H4 (cell line): ENCODE measurements around a stretch of chr2.

DNA sequence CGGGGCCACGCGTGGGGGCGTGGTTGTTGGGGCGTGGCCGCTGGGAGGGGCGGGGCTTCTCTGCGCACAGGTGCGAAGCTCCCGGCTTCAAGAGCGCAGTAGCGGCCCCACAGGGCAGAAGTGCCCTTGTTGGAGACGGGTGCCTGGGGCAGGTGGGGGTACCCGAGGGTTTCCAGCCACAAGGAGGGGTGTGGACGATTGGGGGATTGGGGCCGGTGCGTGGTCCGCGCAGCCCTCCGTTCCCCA lies 17.3 kb upstream of the BOK start:
- RAMPAGE, long total RNA, result no peak

- RAMPAGE, long total RNA, result no peak
These were observed 3.5 kb downstream of the BOK start for GRCh38 chr2:241561670-241562753.

- RAMPAGE, long total RNA, result no peak
These were observed 13.7 kb downstream of the BOK start for GRCh38 chr2:241572162-241572742.

- RAMPAGE, long total RNA, result no peak
These were observed 19.3 kb downstream of the THAP4 start for GRCh38 chr2:241617261-241618383.

- RAMPAGE, long total RNA, result no peak
These were observed 21.6 kb downstream of the DTYMK start for GRCh38 chr2:241664910-241665483.

DNA sequence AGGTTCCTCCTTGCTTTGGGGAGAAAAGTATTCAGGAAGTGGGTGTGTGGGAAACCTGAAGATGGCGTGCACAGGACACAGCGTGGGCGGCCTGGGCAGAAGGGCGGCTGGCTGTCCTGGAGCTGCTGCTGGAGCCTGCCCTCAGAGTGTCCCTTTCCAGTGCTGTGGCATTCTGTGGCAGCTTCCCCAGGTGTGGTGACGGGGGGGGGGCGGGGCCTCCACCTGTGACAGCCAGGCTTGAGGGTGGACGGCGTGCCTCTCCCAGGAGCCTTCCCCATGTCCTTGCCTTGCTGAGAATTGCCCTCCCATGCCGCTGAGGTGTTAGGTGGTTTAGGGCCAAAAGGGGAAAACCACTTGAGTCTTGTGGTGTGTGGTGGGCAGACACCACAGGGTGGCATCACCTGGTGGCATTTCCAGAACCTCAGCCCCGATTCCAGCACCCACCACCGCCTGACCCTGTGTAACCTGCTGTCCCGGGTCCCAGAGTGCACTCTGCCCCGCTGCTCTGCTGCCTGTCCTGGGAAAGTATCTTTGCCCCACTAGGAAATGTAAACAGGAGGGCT lies 13.7 kb downstream of the DTYMK start:
- RAMPAGE, long total RNA, result no peak

GRCh38 chr2:241675983-241676461 lies 10.6 kb downstream of the DTYMK start:
- RAMPAGE, long total RNA, result no peak

DNA sequence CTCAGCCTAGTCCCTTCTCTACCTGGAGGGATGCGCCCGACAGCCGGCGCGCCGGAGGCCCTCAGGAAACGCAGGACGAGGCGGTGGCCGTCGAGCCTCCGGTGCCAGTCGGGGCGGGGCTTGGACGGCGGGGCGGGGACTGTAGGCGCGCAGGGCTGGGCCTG lies 176 bp upstream of the D2HGDH start:
- RAMPAGE, long total RNA, result no peak

DNA sequence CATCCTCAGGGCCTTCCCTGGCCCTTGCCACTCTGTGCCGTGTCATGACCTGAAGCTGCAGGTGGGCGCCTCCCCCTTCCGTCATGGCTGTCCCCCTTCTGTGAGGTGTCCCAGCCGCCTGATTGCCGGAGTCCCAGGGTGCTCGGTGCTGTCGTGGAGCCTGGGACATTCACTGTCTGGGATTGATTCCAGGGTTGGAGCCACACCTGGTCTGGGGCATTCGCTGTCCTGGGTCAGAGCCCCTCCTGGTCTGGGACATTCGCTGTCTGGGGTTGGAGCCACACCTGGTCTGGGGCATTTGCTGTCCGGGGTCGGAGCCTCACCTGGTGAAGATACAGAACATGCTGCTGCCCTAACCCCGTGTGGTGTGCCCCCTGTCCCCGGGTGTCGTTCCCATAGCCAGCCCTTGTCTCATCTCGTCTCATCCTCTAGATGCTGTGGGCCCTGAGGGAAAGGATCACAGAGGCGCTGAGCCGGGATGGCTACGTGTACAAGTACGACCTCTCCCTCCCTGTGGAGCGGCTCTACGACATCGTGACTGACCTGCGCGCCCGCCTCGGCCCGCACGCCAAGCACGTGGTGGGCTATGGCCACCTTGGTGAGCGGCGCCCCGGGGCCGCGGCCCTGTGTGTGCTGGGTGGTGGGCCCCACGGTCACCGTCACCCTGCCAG lies 21.1 kb upstream of the GAL3ST2 start:
- RAMPAGE, long total RNA, result no peak

DNA sequence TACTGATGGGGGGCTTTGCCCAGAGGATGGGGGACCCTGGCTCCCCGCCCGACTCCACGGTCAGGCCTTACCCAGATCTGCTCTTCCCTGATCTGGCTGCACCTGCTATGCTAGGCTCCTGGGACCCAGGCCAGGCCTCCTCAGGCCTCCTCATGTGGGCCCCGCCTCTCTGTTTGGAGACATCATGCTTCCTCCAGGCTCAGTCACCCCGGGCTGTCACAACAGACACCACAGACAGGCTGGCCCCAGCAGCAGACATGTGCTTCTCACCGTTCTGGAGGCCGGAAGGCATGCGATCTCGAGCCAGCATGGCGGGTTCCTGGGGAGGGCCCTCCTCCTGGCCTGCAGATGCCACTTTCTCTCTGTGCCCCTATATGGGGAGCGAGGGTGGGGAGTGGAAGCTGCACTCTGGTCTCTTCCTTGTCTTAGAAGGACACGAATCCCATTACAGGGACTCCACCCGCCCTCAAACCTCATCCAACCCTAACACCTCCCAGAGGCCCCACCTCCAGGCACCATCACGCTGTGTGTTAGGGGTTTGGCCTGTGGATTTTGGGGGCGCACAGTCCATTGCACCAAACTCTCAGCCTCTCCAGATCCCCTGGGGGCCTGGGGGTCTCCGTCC lies 10.8 kb upstream of the NEU4 start:
- RAMPAGE, long total RNA, result no peak

GRCh38 chr2:241900866-241901324 lies 631 bp upstream of the FAM240C start:
- RAMPAGE, long total RNA, result no peak

DNA sequence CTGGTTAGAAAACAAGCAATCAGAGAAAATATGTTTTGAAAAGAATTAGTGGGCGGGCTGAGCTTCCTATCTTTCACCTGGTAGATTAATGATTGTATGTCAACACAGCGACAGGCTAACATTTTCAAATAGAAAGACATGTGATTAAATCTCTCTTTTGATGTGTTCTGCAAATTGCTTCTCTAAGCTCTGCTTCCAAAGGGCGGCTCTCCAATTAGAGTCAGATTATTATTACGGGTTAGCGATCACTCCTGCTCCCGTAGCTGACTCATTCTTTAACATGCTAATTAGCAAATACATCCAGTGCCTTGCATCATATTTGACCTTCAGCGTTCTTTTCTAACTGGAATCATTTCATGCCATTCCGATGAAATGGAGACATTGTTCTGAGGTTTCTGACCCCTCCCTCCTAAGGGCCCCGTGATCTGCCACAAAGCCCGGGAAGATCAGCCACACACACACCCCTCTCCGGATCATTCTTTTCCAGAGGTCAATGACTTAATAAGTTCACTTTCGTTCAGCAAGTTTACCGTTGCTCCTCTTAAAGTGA lies 169.6 kb upstream of the FAM240C start:
- RAMPAGE, long total RNA, result no peak

- RAMPAGE, long total RNA, result no peak
These were observed 180.1 kb upstream of the FAM240C start for GRCh38 chr2:242080355-242080755.